Osteocyte (in vitro differentiated cells): ENCODE data around the genes SRPK3, ARHGAP4 and TMEM187.

GRCh38 chrX:153588648-153588942 lies 10.3 kb downstream of the CCNQ start:
- PRO-cap = no peak

GRCh38 chrX:153697958-153698411 lies 10.3 kb downstream of the SLC6A8 start:
- PRO-cap = no peak

GRCh38 chrX:153699111-153699759 lies 11.5 kb downstream of the SLC6A8 start:
- PRO-cap = no peak

DNA sequence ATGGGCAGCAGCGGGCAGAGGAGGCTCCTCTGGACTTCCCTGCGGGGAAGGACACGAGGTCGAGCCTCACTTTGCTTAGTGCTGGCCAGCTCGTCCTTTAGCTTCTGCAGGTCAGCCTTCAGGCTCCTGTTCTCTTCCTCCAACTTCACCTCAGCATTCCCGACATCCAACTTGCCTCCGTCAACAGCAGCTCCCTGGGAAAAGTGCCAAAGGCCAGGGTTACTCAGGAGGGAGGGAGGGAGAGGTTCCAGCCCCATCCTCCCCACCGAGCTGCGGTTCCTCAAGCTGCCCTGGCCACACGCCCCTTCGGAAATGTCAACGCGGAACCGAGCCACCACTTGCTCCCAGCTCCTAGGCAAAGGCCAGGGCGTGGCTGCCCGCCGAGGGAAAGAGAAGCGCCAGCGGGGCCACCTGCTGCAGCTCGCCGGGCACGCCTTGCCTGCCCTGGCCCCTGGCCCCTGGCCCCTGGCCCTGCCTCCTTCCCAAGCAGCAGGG lies 15.2 kb downstream of the SLC6A8 start:
- PRO-cap = no peak

DNA sequence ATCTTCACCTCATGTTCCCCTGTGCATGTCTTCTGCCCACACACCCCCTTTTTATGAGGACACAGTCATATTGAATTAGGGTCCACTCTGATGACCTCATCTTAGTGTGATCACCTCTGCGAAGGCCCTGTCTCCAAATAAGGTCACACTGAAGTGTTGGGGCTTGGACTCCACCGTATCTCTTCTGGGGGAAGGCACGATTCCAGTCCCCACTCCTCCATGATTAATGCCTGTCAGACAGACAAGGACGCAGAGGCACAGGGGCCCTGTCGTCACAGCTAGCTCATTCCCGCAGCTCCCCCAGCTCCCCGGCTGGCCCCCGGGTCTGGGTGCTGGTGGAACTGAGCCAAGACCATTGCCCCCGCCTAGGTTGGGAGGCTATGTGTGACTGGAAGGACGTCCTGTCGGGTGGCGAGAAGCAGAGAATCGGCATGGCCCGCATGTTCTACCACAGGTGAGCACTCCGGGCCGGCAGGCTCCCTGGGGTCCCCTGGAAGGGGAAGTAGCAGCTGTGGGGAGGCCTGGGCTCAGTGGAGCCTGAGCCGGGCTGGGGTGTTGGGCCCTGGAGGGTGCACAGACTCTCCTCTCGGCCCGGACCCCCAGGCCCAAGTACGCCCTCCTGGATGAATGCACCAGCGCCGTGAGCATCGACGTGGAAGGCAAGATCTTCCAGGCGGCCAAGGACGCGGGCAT lies 18.1 kb downstream of the ABCD1 start:
- PRO-cap = no peak

DNA sequence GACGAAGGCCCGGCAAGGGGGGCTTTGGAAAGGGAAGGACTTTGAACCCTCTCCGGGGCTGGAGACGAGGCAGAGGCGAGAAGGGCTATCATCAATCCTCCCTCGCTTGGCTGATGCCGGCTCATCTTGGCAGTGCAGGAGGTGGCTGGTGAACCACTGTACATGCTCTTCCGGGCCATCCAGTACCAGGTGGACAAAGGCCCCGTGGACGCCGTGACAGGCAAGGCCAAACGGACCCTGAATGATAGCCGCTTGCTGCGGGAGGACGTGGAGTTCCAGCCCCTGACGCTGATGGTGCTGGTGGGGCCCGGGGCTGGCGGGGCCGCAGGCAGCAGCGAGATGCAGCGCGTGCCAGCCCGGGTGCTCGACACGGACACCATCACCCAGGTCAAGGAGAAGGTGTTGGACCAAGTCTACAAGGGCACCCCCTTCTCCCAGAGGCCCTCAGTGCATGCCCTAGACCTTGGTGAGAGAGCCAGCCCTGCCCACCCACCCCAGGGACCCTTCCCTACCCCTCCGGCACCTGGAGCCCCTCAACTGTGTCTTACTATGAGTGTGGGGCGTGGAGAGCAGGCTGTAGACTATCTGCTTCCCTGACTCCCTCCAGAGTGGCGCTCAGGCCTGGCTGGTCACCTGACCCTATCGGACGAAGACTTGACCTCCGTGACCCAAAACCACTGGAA lies 5.0 kb upstream of the SRPK3 start:
- PRO-cap = no peak

DNA sequence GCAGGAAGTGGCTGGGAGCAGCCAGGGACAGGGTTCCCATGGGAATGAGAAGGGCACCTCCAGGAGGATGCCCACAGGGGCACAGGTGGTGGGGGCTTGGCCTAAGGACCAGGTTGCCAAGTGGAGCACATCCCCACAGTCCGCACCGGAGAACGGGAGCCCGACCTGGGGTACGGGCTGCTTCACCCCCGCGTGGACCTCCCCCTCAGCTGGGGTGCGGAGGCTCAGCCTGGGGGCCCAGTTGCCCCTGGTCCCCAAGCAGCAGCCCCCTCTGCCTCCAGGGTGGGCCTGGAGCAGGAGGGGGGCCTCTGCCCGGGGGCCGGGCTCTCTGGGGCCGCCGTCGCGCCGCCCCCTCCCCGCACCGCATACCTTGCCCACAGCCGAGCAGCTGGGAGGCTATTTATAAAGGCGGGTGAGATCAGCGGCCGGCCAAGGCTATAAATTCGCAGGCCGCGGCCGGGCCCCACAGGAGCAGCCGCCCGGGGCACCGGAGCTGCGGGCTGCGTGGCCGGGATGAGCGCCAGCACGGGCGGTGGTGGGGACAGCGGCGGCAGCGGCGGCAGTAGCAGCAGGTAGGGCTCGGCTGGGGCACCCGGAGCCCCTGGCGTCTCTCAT lies at the start of gene SRPK3:
TSS of gene SRPK3 (plus strand) at position 468 of the 615 bp plus-strand sequence.
- PRO-cap = no peak

GRCh38 chrX:153828567-153829301 lies 1.6 kb downstream of the PDZD4 start:
- PRO-cap = no peak

GRCh38 chrX:153925986-153926736 lies at the start of gene ARHGAP4:
Gene ARHGAP4, minus strand, starts transcription at chrX:153926264.
- PRO-cap = no peak

DNA sequence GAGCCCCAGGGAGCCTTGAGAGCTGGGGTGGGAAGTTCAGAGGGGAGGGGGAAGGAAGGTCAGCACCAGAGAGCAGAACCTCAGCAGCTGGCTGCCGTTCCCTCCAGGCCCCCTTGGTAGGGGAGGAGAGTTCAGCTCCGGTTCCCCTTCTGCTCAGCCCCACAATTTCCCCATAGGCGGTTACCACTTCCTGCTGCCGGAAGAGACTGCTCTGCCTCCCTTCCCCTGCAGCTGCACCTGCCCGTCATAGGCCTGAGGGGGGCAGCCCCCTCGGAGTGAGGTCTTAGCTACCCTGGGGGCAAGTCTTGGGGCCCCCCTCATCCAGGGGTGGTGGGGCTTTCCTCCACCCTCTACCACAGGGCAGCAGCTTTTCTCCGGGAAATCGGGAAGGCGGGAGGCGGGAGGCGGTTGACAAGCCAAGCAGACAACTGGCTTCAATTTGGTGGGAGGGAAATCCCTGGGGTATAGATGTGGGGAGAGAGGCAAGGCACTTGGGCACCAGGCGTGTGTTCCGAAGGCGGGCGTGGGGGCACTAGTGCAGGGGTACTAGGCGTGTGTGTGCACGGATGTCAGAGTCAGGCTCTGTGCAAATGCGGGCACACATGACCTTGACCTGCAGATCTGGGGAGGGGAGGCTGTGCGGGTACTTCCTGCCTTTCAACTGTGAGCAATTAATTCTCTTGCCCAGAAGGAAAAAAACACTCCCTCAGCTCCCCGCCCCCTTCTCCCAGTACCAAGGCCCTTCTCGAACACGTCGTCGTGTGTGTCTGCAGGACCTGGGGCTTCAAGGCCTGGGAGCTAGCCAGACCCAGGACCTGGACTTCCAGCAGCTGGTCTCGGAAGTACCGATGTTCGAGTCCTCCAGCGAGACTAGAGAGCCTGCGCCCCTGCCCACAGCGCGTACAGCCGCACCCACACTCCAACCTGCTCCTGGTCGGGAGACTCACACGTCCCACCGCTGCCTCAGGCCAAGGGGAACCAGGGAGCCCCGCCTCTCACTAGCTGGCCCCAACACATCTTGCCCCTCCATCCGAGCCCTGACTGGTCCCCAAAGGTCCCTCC lies 1.0 kb upstream of the ARHGAP4 start:
- PRO-cap = no peak

GRCh38 chrX:153972082-153973161 lies at the start of gene TMEM187:
Gene TMEM187, plus strand, starts transcription at chrX:153972754.
- PRO-cap = bidirectional peak, plus-strand start at chrX:153972291, minus-strand start at chrX:153972145; bidirectional peak, plus-strand start at chrX:153972465, minus-strand start at chrX:153972575; bidirectional peak, plus-strand start at chrX:153972777, minus-strand start at chrX:153972631

DNA sequence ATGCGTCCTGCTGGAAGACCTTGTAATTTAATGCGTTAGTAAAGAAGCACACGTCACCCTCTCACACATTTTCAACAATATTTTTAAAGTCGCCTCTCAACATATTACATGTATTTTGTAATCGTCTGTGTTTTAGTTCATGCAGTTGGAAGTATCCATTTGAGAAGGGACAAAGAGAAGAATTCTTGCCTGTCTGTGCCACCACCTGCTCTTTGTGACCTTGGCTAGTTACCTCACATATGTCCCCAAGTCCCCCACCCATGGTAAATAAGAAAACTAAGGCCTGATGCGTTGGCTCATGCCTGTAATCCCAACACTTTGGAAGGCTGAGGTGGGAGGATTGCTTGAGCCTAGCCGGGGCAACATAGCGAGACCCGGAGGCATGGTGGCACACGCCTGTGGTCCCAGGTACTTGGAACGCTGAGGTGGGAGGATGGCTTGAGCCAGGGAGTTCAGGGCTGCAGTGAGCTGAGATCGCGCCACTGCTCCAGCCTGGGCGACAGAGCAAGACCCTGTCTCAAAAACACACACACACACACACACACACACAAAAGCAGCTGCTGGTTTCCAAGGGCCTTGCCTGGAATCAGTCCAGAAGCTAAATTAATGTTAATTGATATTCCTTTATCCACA lies 724 bp downstream of the TMEM187 start:
- PRO-cap = no peak

- PRO-cap = no peak
Measured at GRCh38 chrX:154012448-154012695, 7.3 kb downstream of the IRAK1 start.

- PRO-cap = no peak
Measured at GRCh38 chrX:154017796-154018431, 1.8 kb downstream of the IRAK1 start.

- PRO-cap = no peak
Measured at GRCh38 chrX:154018432-154018787, 1.3 kb downstream of the IRAK1 start.

DNA sequence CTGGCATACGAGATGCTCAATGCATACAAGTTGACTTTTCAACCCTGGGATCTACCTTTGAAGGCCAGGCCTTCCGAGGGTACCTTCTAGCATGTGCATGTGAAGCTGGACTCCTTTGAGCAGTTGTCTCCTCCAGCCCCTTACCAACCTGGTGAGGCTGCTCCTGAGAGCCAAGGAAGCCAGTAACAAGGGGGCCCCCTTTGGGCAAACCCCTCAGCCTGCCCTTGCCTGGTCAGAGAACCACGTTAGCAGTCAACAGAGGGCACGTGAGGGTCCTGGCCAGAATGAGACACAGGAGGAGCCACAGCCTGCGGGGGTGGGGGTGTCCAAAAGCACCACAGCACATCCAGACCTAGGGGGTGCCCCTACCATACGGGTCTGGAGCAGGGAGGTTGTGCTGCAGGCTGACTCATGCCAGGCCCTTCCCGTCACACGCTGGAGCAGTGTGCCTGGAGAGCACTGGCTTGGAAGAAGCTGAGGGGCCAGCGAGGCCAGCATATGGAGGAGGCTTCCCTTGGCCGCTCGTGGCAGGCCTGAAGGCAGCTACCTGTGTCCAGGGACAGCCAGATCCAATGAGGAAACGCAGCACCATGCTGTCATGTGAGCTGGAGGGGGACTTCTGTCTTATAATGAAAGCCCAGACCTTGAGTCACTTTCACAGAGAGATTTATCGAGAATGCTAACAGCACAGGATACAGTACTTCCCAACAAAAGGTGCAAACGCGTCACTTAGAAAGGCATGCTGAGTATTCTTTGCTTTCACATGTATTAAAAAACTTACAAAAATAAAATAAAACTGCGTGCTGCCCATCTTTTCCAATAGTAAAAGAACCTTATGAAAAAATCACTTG lies 1.4 kb upstream of the IRAK1 start:
- PRO-cap = no peak

DNA sequence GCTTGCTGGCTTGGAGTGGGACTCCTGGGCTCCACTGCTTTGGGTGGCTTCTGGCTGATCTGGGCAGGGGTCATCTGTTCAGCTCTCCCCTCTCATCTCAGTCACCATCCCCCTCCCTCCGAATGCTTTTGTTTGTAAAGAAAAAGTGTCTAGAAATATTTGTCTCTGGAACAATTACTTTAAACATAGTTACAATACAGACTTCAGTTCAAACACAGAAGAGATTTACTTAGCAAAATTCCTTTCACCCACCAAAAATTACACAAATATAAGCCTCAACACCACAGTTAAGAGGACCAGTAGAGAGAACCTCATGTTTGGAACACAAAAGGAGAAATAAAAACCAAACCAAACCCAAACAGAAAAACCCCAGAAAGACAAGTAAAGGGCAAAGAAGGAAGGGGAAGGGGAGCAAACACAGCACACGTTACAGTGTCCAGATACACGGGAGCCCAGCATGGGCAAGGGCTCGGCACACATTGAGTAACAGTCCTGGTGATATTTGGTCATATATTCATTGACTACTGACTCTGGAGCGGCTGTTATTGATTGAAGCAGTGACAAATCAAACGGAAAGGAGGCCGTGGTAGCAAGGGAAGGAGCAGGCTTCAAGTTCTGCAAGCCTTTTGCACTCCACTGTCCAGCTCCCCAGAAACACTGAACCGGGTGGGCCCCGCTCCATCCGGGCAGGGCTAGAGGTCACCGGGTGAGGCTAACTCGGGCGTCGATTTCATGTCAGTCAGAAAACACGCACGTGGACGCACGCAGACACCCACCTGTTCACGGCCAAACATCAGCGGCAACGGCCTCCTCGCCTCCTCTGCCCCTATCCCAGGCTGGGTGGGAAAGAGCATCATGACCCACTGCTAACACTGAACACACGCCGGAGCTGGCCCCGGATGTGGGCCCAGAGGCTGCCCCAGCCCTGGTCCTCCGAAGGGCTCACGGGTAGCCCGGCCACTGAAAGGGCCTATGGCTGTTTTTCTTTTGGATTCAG lies 3.6 kb upstream of the IRAK1 start:
- PRO-cap = no peak

DNA sequence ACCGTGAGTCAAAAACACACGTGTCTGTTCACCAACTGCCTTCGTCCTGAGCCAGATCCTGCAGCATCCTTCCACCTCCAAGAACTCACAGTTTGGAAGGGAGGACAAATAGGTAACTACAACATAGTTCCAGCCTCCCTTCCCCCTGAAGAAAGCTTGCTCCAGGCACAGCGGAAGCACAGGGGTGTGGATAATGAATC lies 19.0 kb upstream of the IRAK1 start:
- PRO-cap = no peak

- PRO-cap = no peak
Measured at GRCh38 chrX:154056733-154057294, 37.1 kb upstream of the IRAK1 start.

DNA sequence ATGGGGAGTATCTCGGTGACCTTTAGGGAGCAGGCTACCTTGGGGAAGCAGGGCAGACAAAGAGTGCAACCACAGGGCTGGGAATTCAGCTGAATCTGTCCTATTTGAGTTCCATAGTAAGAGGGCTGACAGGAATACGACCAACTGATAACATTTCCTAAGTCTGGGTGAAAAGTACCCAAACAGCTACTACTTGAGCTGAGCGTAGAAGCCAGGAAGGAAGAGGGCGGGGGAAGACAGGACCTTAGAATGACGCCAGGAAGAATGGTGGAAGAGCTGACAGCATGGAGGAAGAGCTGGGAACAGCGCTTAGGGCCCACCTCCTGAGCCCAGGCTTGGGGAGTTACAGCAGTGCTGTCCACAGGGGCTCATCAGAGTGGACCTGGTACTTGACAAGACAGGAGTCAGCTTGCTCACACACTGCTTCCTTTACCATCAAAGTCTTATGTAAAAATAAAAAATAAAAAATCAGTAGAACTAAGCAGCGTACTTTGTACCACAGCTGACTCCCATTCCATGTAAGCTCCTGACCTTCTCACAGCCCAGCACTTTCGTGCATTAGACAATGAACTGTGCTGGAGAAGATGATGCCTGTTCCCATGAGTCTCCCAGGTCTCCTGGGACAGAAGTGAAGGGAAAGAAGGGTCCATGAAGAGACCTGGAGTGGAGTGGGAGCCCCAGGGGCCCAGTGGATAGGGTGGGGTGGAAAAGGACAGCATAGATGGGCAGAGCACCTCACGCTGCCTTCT lies 14.2 kb downstream of the MECP2 start:
- PRO-cap = no peak